HGPS cell (cell line): ENCODE results near the gene CADPS2.

GRCh38 chr7:117323740-117325045 is 1.3 kb upstream of the WNT2 start:
- RRBS = 2% methylated on average over 17 of the region's 81 CpGs

- RRBS = no CpG with 5 or more reads among the region's 5 CpGs
Observed at GRCh38 chr7:117830436-117830934, 42.8 kb downstream of the CTTNBP2 start.

- RRBS = no CpG with 5 or more reads among the region's 14 CpGs
Observed at GRCh38 chr7:118182241-118182859, 1.6 kb upstream of the LSM8 start.

GRCh38 chr7:118184294-118184621 is 294 bp downstream of the LSM8 start:
- RRBS = 3% methylated on average over 8 of the region's 23 CpGs

DNA sequence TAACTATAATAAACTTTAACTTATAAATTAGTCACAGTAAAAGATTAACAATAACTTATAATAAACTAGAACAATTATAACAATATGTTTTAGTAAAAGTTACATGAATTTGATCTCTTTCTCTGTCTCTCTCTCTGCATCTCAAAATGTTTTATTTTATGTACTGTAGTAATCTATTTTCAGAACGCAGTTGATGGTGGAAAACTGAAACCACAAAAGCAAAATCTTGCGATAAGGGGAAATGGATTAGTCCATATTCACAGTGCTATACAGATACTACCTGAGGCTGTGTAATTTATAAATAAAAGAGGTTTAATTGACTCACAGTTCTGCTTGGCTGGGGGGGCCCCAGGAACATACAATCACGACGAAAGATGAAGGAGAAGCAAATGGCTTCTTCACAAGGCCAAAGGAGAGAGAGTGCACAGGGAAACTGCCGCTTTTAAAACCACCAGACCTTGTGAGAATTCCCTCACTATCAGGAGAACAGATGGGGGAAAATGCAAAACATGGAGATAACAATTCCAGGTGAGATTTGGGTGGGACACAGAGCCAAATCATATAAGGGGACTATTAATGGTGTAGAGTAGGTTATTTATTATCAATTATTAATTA is 378.0 kb upstream of the KCND2 start:
- RRBS = no CpG with 5 or more reads among the region's 5 CpGs

DNA sequence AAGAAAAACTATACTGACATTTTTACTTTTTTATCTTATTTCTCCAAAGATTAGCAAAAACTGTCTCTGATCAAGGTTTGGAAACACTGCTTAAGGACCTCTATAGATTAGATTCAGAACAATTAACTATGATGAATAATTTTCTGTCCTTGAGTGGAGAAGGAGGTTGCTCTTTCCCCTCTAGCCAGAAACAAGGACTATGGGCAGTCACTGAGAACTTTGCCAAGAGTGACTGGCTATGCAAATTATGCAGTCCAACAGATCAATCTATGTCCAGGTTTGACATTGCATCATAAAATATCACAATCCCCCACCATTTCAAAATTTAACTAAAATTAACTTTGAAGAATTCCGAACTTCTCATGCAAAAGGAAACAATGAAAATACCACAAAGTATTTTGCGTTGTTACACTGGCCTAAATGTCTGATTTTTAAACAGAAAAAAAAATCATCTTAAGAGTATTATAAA is 50.6 kb downstream of the TSPAN12 start:
- RRBS = no CpG with 5 or more reads among the region's 2 CpGs

- RRBS = 30% methylated on average over 2 of the region's 3 CpGs
Observed at GRCh38 chr7:121004221-121004639, 15.7 kb downstream of the CPED1 start.

GRCh38 chr7:121027707-121028760 is 39.5 kb downstream of the CPED1 start:
- RRBS = no CpG with 5 or more reads among the region's 10 CpGs

DNA sequence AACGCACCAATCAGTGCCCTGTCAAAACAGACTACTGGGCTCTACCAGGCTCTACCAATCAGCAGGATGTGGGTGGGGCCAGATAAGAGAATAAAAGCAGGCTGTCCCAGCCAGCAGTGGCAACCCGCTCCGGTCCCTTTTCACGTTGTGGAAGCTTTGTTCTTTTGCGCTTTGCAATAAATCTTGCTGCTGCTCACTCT is 72.0 kb downstream of the CPED1 start:
- RRBS = no CpG with 5 or more reads among the region's 5 CpGs

- RRBS = no CpG with 5 or more reads among the region's 11 CpGs
Observed at GRCh38 chr7:121137926-121138956, 149.7 kb downstream of the CPED1 start.

GRCh38 chr7:121198215-121199292 is 130.2 kb upstream of the WNT16 start:
- RRBS = no CpG with 5 or more reads among the region's 9 CpGs

- RRBS = no CpG with 5 or more reads among the region's 8 CpGs
Observed at GRCh38 chr7:121313597-121314290, 15.1 kb upstream of the WNT16 start.

DNA sequence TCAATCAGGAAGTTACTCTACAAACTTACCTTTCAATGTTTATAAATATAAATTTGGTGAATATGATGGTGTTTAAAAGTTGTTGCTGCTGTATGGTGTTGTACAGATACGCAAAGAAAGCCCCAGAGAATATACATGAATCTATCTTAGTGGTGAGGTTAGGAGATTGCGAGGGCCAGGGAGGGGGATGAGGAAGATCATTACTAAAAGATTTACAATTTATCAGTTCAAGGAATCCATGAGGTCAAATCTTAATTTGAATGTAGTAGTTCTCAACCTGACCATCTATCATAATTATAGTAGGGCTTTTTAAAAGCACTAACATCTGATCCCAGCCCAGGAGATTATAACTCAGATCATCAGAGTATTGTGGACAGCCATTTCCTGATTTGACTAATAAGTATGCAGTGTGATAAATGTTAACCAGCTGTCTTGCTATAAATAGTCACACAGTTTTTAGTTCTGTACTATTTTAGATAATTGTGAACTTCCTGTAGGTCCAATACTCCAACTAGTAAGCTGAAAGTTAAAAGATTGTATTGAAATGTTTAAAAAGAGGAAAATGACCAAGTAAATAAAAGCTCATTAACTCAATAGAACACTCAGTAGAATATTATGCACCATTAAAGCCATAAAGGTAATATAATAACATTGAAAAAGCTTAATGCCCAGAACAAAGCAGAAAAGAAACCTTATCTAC is 23.5 kb downstream of the FAM3C start:
- RRBS = no CpG with 5 or more reads among the region's 2 CpGs

DNA sequence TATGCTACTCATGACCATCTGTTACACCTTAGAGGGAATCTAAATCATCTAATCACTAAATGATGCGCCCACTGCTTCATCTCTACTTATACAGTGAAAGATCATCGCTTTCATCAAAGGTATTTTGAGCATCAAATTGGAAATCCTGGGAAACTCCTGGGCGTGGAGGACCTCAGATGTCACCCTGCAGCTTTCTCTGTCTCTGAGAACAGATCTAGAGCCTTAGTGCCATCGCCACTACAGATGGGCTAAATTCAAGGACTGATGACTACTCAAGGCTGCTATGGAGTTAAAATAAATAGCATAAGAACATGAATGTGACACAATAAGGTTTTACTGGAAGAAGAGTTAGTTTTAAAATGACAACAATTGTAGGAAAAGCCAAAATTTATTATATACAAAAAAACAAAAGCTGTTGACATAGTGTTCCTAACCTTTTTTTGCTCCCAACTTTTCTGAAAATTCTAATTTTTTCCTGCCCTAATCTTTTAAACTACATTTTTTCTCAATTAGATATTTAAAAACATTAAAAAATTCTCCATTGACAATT is 74.3 kb upstream of the FEZF1 start:
- RRBS = no CpG with 5 or more reads among the region's 4 CpGs

DNA sequence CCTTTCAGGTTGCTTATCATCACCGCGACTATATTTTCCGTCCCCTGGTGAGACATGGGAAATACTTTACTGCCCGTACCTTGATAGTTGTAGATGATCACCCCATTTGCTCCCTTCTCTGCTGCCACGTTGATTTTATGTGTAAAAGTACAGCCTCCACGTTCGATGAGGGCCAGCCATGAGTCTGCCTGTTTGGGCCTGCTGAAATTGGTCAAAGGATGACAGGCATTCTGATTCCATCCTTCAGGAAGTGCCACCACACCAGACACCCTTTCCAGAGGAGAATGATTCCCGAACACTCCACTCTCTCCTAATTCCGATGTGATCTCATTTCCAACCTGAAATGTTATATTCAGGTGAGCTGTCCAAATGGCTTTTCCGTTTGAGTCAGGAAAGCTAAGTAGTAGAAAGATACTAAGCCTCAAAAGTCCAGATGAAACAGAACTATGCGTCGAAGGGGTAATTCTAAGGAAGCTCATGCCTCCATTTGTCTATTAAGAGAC is 399 bp downstream of the RNF148 start:
- RRBS = no CpG with 5 or more reads among the region's 12 CpGs

- RRBS = no CpG with 5 or more reads among the region's 4 CpGs
Observed at GRCh38 chr7:122884197-122884509, 2.1 kb downstream of the CADPS2 start.

- RRBS = 5% methylated on average over 9 of the region's 20 CpGs
Observed at GRCh38 chr7:122885568-122885872, 740 bp downstream of the CADPS2 start.

- RRBS = 2% methylated on average over 47 of the region's 75 CpGs
Observed at GRCh38 chr7:122886357-122887113, at the start of gene CADPS2. Gene CADPS2, minus strand, starts transcription at chr7:122886460.